Tongue (tissue), 2 donors: ENCODE measurements around a stretch of chr18.

DNA sequence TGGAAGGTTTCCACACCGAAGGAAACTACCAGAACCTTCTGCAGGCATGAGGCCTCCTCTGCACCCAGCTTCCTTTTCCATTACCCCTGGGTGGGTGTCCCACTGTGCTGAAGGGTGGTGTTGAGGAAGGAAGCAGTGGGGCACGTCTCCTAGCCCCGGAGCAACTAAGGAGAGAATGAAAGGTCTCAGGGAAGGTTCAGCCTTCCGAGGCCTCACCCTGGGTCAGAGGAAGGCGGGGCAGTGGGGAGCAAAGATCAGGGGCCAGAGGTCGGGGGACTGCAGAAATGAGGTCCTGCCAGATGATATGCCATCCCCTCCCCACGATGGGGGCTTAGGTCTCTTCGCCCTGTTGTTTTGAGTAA, 153.5 kb upstream of the SMAD2 start:
- RAMPAGE, long total RNA: no peak

DNA sequence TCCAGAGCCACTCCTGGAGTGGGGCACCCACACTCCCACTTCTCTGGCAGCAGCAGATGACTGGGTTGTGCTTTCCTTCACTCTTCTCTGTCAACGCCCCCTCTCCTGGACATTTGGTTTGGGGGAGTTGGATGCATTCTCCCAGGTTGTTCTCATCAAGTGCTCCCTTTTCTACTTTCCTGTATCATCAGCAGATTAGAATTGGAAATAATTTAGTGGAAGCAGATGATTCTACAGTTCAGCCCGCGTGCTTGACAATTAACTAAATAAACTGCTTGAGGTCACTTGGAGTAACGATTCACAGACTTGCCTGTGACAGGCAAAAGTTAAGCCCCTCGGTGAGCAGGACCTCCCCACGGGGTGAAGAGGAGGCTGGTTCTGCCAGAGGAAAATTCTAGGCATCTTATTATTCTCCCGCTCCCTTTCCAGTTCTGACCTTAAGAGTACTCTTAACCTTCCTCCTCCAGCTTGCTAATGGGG, 169.6 kb upstream of the SMAD2 start:
- RAMPAGE, long total RNA: no peak

- RAMPAGE, long total RNA: no peak
These were observed 84.5 kb downstream of the ZBTB7C start for GRCh38 chr18:48324630-48325156.

GRCh38 chr18:48408739-48409047, 490 bp downstream of the ZBTB7C start:
- RAMPAGE, long total RNA: no peak

- RAMPAGE, long total RNA: no peak
These were observed 40.1 kb upstream of the ZBTB7C start for GRCh38 chr18:48449188-48449693.

DNA sequence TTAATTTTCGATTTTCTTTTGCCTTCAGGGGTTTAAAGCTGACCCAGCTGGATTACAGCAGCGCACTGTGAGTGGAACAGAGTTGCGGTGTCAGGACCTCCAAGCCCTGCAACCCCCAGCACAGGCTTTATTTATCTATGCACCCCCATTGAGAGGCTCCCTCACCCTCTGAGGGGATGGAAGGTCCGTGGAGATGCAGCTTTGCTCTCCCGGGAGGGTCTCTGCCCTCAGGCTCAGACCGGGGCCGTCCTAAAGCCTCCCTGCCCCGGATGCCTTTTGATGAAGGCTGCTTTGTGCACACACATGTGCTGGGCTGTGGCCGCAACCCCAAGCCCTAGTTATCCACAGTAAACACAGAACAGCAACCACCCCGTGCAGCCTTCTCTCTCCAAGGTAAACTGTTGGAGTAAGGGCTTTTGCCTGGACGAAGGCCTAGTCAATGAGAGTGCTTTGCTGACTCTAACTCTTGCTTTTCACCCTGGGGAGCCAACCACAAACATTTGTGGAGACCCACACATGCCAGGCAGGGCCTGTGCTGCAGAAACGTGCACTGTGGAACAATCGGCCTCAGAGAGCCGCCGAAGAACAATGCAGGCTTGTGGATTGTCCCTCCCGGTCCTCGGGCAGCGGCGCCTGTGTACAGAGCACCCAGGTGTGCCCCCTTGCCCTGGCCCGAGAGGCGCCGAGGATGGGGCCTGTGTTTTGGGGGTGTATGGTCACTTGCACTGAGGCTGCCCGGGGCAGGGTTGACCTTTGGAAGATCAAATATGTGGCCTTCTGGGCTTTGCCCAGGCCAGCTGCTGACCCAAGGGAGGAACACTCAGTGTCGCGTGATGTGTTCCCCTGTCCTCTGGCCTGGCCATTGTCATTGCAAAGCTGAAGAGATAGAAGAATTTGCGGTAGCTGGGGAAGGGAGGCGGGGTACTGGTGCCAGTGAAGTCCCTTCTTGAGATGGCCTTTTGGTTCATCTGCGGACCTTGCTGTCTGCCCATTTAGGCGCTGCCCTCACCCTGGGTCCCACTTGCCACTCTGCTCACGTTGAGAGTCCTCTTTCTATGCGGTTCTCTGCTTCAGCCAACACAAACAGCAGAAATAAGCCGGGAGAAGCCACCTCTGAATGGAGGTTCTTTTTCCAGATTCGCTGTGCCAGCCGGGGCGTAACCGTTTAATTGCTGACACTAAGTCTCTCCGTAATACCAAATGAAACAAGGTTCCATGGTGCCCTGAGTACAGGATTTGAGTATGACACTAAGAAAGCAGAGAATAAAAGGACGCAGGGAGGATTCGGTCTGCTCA, 37.1 kb downstream of the CTIF start:
- RAMPAGE, long total RNA: no peak

DNA sequence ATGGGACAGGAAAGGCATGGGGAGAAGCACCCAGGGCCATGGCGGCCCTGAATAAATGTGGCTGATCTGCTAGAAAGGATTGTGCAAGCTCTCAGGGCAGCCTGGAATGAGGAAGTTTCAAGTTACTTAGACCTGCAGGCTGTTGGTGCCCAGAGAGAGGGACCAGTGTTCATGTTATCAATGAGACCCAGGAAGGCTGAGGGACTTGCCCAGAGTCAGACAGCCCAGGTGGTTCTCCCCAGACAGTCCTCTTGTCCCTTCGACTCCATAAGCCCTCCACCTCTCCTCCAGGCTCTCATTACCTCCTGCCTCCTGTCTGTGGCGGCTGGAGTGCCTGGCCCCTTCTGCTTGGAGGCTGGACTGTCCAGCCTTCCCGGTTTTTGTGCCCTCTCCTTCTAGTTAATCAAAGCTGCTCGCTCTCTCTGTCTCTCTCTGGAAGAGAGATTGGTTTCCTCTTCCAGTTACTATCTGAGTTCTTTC, 123.4 kb downstream of the CTIF start:
- RAMPAGE, long total RNA: no peak

DNA sequence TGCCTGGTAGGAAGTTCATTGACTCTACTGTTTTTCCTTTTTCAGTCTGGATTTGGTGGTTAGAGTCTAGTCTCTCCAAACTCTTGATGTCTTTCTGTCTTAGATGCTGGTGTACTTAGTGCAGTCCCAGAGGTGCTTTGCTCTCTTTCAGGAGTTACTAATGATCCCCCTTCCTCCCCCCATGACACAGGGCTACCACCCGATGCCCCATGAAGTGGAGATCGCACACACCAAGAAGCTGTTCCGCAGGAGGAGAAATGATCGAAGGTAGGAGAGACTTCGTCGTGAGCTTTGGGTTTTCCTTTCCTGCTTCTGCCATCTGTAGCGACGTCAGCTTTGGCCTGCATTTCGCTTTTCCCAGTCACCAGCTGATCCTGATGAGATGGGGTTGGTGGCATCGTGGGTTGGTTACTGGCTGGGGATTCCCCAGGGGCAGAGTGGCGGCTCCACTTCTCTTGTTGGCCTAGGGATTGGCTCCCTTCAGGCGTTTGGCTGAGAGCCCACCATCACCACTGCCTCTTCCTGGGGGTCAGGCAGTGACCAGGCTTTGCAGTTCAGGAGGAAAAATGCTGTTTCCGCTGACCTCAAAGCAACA, 172.7 kb downstream of the CTIF start:
- RAMPAGE, long total RNA: no peak

DNA sequence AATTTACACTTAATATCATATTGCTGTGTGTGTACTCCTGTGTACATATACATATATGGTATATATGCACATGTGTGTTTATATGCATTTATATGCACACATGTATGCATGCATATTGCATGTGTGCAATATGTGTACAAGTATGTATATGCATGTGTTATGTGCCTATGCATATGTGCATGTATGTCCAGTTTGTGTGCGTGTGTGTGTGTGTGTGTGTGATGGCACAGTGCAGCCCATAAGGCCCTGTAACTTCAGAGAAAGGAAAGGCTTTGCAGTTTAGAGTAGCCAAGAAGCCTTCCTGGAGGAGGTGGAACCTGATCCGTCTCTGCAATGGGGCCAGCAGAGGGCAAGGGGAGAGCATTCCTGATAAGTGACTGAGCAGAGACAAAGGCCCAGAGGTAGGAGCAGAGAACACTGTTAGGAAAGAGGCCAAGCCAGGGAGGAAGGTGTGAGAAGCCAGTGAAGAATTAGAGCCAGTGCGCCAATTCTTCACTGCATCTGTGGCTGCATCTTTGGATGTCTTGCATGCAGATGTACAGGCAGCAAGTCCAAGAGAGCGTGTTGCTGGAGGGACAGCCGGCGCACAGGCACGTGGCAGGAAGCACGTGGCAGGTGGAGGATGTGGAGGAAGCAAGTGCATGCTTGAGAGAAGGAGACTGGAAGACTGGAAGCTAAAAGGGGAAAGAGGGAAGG, 196.2 kb downstream of the CTIF start:
- RAMPAGE, long total RNA: no peak

GRCh38 chr18:48829853-48830274, 120.9 kb downstream of the SMAD7 start:
- RAMPAGE, long total RNA: no peak

DNA sequence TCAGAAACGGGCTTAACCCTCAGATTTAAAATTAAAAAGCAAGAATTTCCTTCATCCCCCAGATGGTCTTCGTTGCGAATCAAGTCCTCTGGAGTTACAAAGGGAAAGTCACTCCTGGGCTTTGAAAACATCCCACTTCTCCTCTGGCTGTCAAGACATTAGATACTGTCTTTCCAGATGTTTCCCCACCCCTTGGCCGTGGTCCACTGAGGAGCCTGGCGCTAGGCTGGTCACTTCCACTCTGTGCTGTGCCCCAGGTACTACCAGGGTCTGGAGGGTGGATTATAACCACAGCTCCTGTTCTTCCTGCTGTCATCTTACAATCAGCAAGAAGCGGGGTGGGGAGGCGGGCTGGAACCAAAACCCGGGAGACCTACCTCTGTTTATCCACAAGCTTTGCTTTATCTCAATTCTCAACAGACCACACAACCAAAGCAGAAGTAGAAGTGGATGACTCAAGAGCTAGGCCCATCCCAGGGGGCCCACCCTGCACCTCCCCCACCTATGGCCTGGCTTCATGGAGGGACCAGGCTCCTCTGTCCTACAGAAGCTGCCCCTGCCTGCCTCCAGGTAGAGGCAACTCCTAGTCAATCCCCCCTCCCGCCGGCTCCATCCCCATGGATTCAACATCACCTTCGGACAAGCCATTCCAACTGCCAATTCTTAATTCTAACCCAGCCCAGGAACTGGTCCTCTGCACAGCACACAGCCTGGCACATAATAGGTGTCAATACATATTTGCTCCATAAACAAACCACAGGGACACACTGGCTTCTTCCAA, 17.8 kb downstream of the SMAD7 start:
- RAMPAGE, long total RNA: no peak

DNA sequence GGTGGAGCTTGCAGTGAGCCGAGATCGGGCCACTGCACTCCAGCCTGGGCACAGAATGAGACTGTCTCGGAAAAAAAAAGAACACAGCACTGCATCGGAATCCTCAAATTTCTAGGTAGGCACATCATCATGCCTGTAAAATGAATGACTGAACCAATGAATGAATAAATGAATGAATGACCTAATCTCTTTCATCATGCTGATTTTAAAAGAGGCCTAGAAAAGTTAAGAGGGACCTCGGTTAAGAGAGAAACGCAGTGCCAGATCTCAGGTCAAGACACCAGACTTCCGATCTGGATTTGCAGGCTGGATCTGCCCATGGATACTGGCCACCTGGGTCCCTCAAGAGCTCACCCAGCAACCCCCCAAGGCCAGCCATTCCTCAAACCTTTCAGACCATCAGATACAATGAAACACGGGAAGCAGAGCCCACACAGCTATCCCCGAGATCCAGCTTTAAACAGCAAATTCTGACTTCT, 5.3 kb downstream of the SMAD7 start:
- RAMPAGE, long total RNA: no peak

DNA sequence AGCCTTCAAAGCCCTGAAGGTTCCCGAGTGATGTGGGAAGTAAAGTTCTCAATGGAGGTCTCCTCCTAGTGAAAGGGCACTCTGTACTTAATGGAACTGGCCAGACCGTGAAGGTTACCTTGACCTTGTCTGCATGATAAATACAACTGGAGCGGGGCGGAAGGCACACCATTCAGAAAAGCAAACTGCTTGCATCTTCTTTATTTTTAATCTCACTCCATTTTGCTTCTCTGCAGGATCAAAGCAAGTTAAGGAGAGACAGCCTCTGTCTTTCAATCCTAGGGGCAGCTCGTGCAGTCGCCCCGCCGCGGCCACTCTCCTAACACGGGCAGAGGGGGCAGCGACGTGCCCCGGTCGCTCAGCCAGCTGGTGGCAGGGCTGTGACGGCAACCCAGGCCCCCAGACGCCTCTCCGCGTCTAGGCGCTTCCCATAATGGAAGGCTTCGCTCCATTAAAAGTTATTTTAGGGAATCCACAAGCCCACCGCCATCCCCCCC, 24.0 kb upstream of the SMAD7 start:
- RAMPAGE, long total RNA: no peak

- RAMPAGE, long total RNA: no peak
These were observed 46.2 kb upstream of the SMAD7 start for GRCh38 chr18:48996870-48997487.

DNA sequence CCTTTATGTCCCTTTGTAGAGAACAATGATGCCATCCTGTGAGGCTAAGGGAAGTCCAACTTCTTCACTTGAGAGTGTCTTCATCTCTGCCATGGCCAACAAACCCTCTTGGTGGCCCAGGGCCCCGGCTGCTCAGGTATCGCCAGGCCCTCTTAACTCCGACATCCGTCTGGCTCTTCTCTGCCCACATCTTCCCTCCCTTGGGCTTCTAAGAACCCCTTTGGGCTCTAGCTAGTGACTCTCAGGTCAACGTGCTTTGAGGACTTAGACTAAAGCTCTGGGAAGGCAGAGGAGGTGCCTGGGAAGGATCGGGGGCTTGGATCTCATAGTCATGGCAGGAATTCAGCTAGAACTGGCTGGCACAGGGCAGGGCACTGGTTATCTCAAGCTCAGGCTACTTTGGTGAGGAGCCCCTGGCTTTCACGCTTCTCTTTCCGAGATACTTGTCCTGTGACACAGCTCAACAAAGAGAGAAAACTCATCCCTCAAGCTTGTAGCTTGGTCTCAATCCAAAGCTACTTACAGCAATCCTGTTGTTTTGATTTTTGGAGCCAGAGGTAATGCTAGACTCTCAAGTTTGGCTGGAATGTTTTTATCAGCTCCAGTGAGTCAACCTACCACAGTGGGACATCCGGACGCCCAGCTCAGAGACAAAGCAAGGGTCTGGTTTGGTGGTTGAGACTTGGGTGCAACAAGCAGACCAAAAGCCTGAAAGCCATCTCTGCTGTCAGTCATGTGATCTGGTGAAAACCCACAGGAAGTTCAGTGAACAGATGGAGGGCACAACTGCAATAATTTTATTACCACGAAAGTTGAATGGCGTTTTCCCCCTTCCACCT, 102.0 kb upstream of the SMAD7 start:
- RAMPAGE, long total RNA: no peak

DNA sequence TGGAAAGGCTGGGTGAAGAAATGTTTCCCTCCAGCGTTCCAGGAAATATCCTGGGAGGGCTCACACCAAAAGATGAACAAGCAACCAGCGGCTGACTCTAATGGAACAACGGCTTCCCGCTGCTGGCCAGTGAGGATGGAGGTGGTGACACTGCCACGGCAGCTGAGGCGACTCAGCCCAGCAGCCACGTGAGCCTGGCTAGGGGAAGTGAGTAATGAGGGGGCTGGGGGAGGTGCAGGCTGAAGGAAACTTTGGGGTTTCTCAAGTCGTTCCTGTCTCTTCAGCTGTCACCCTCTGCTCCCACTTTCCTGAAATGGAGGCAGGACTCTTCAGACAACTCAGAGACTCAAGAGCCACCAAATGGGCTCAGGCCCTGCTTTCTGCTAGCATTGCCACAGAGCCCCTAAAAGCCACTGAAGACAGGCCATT, 105.1 kb upstream of the SMAD7 start:
- RAMPAGE, long total RNA: no peak

- RAMPAGE, long total RNA: no peak
These were observed 667 bp downstream of the LIPG start for GRCh38 chr18:49562474-49562973.

DNA sequence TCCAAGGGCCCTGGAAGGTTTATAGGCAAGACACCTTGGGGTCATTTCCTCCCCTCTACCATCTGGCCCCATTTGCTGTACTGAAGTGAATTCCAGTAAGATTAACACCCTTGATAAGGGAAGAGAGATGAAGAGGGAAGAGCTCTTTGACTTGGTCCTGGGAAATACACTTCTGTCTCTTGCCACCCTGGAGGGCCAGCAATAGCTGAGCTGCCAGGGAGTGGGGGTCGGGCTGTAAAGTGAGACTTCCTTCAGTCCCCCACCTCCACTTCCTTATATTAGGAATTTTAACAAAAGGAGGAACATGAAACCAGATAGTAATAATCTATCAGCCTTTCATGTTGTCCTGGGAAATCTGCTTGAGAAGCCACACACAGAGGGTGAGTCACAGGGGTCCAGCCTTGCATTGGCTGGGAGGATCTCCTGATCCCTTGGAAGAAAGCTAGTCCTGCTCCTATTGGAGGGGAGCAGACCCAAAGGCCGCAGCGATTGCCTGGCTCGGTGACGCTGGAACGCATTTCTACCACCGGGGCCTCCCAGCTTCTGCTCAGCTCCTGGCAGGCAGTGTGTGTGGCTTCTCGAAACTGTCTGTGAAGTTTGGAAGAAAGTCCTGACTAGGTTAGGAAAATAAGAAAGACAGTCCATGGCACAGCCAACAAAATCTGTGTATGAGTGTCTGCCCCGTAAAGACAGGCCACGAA, 87.3 kb downstream of the ACAA2 start:
- RAMPAGE, long total RNA: no peak

- RAMPAGE, long total RNA: start-site peak on the minus strand at chr18:49813834-49813960, 174 and 44 reads in 2 replicates; start-site peak on the plus strand at chr18:49813989-49814041, 648 and 273 reads in 2 replicates
These were observed 774 bp upstream of the ACAA2 start for GRCh38 chr18:49813785-49814828.

GRCh38 chr18:49849254-49850173, 36.2 kb upstream of the ACAA2 start:
- RAMPAGE, long total RNA: no peak